Heart left ventricle (tissue), 7 donors: ENCODE measurements around the genes CACNG6, VSTM1, MBOAT7, LAIR1 and KIR2DL4.

GRCh38 chr19:53942031-53942931 is 20.5 kb upstream of the CACNG8 start:
- PRO-cap, 6 experiments: no peak in any of the 6 experiments
- RAMPAGE, long total RNA, 2 experiments: no peak in any of the 2 experiments
- RRBS: 8% methylated on average over 29 of the region's 61 CpGs

DNA sequence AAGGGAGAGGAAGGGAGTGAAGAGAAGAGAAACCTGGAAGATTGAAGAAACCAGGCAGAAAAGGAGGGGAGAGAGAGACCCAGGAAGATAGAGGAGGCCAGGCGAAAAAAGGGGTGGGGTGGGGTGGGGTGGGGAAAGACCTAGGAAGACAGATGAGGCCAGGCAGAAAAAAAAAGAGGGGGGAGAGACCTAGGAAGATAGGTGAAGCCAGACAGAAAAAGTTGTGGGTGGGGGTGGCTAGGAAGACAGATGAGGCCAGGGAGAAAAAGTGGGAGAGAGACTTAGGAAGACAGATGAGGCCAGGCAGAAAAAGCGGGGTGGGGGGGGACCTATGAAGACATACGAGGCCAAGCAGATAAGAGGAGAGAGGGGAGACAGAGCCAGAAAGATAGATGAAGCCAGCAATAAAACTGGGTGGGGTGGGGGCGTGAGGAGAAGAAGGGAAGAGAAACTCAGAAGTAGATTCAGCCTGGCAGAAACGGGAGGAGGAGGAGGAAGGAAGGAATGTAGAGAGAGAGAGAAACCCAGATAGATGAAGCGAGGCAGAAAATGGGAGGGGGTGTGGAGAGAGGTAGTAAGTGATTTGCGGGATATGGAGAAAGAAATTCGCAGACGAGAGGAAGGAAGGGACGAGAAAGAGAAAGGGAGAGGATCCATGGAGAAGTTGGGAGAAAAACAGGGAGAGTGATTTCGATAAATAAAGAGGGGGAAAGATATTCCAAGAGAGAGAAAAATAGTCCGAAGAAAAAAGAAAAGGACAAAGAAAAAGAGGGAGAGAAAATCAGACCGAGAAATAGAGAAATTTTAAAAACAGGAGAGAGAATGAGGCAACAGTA is 12.3 kb upstream of the CACNG6 start:
- PRO-cap, 6 experiments: no peak in any of the 6 experiments
- RAMPAGE, long total RNA, 2 experiments: no peak in any of the 2 experiments
- RRBS: no CpG with 5 or more reads among the region's 13 CpGs

DNA sequence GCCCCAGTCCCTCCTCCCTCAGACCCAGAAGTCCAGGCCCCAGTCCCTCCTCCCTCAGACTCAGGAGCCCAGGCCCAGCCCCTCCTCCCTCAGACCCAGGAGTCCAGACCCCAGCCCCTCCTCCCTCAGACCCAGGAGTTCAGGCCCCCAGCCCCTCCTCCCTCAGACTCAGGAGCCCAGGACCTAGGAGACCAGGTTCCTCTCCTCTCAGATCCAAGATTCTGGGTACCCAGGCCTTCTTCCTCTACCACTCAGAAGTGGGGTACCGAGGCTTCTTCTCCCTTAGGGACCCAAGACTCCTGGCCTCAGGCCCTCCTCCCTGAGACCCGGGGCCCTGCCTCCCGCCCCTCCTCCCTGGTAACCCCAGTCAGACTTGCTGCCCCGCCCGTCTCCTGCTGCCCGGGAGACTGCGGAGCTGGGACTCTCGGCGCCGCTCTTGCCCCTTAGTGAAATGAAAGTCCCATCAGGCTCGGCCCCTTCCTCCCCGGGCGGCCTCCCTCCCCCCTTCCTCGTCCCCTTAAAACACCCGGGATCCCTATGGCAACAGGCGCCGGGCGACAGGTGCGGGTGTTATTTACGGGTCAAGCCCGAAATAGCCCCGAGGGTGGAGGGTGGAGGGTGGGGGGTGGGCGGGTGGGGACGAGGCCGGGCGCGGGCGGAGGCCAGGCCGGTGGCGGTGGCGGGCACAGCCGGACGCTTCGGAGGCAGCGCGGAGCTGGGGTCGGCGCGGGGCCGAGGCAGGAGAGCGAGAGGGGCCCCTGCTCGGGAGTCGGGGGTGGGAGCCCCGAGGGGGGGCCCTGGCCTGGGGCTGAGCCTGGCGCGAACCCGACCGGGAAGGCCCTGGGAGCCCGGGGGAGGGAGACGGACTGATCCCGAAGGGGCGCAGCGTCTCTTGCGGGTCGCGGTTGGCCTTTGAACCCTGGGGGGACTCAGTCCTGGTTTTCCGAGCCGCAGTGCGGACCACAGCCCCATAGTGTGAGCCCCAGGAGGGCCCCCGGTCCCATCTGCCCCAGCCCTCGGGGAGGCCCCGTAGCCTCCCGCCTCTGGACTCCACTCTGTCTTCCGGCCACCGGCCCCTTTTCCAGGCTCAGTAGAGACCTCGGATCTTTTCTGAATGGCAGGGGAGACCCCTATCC is at the start of gene CACNG6:
Gene CACNG6 (plus strand): TSS at position 665 of the 1,136 bp plus-strand sequence.
- PRO-cap, 6 experiments: peak in 1 of 6 experiments; most common plus-strand start position 402 of the sequence (in 1)
- RAMPAGE, long total RNA, 2 experiments: no peak in any of the 2 experiments
- RRBS: 8% methylated on average over 22 of the region's 66 CpGs

DNA sequence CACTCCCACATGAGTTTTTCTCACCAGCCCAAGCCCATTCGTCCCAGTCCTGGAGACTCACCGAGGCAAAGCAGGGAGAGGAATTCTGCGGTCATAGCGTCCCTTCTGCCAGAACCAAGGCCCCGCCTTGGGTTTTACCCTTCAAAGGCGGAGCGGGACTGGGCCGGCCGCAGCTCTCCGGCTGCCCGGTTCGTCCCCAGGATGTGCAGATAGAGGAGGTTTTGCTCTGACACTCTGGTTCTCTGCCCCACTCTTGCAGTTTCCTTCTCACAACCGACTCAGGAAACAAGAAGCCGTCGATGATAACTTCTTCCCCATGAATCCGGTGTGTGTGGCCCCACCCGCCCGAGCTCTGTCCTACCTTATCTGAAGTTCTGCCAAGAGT is at the start of gene VSTM1:
Gene VSTM1 (minus strand): TSS at position 215 of the 385 bp plus-strand sequence.
- PRO-cap, 6 experiments: no peak in any of the 6 experiments
- RAMPAGE, long total RNA, 2 experiments: no peak in any of the 2 experiments
- RRBS: 45% methylated on average over 7 of the region's 18 CpGs

DNA sequence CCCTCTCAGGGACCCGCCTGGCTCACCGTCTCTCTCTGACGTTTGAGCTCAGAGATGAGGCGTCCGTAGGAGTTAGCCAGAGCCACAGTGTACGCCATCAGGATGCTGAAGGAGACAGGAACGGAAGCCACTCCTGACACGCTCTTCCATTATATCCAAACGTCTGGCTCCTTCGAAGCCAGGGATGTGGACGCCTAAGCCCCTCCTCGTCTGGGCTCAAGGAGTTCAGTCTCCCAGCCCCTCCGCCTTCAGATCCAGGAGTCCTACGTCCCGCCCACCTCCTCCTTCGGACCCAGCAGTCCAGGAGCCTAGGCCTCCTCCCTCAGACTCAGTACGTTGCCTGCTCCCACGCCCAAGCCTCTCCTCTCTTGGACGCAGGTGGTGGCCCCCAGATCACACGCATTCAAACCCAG is 926 bp upstream of the LENG1 start:
- PRO-cap, 6 experiments: no peak in any of the 6 experiments
- RAMPAGE, long total RNA, 2 experiments: no peak in any of the 2 experiments
- RRBS: no CpG with 5 or more reads among the region's 20 CpGs

DNA sequence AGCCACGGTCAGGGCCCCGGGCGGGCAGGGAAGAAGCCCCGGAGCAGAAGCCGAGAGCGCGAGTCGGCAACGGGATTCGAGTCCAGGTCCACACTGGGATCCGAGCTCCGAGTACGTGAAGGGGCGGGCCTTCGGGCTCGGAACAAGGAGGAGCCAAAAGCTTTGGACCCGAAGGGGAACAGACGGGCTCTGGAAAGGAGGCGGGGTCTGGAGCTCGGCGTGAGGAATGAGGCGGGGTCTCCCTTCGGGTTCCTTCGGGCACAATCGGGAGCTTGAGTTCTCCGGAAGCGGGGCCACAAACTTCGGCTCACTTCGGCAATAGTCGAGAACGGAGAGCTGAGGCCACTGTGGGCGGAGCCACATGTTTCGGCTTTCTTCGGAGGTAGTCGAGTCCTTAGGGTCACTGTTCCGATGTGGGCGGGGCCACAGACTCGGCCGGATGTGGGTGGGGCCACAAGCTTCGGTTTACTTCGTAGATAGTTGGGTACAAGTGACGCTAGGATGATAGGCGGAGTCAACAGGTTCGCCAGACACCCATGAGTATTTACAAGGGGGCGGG is at the start of gene MBOAT7:
Gene MBOAT7 (minus strand): TSS at position 95 of the 559 bp plus-strand sequence.
- PRO-cap, 6 experiments: peak in 5 of 6 experiments; most common plus-strand start position 206 of the sequence (in 2); most common minus-strand start position 102 of the sequence (in 2)
- RAMPAGE, long total RNA, 2 experiments: no peak in any of the 2 experiments
- RRBS: under 1% methylated on average over 12 of the region's 45 CpGs

- PRO-cap, 6 experiments: no peak in any of the 6 experiments
- RAMPAGE, long total RNA, 2 experiments: no peak in any of the 2 experiments
- RRBS: no CpG with 5 or more reads among the region's 12 CpGs
Observed at GRCh38 chr19:54204405-54205422, 4.1 kb downstream of the RPS9 start.

GRCh38 chr19:54364553-54365325 is at the start of gene LAIR1:
Gene LAIR1 (minus strand): TSS chr19:54364931.
- PRO-cap, 6 experiments: peak in 3 of 6 experiments; most common minus-strand start chr19:54364983 (in 2)
- RAMPAGE, long total RNA, 2 experiments: start-site peak on the minus strand in 1 of 2 experiments, at chr19:54364887-54364949 at its widest, 16 reads per replicate
- RRBS: no CpG with 5 or more reads among the region's 18 CpGs

- PRO-cap, 6 experiments: no peak in any of the 6 experiments
- RAMPAGE, long total RNA, 2 experiments: no peak in any of the 2 experiments
- RRBS: no CpG with 5 or more reads among the region's 16 CpGs
Observed at GRCh38 chr19:54434755-54435322, 14.2 kb upstream of the LENG8 start.

GRCh38 chr19:54464612-54465564 is 1.3 kb upstream of the LENG9 start:
- PRO-cap, 6 experiments: peak in 6 of 6 experiments; most common plus-strand start chr19:54464819 (in 2); most common minus-strand start chr19:54464772 (in 3)
- RAMPAGE, long total RNA, 2 experiments: no peak in any of the 2 experiments
- RRBS: 16% methylated on average over 42 of the region's 108 CpGs

- PRO-cap, 6 experiments: no peak in any of the 6 experiments
- RAMPAGE, long total RNA, 2 experiments: no peak in any of the 2 experiments
- RRBS: no CpG with 5 or more reads among the region's 4 CpGs
Observed at GRCh38 chr19:54497881-54498079, 4.9 kb upstream of the LAIR2 start.

DNA sequence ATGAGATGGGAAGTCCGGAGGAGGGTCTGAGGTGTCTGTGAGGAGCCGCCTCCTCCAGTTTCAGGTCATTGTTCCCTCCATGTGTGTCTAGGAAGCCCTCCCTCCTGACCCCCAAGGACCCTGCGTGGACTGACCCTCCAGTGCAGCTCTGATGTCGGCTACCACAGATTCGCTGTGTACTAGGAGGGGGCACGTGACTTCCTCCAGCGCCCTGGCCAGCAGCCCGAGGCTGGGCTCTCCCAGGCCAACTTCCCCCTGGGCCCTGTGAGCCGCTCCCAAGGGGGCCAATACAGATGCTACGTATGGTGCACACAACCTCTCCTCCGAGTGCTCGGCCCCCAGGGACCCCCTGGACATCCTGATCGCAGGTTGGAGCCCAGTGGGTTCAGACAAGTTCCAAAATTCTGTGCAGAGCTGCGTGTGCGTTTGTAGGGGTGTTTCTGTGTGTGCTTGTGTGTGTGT is 21.7 kb upstream of the LILRA2 start:
- PRO-cap, 6 experiments: no peak in any of the 6 experiments
- RAMPAGE, long total RNA, 2 experiments: no peak in any of the 2 experiments
- RRBS: no CpG with 5 or more reads among the region's 15 CpGs

- PRO-cap, 6 experiments: no peak in any of the 6 experiments
- RAMPAGE, long total RNA, 2 experiments: no peak in any of the 2 experiments
- RRBS: no CpG with 5 or more reads among the region's 4 CpGs
Observed at GRCh38 chr19:54662085-54662488, 698 bp upstream of the LILRB4 start.

DNA sequence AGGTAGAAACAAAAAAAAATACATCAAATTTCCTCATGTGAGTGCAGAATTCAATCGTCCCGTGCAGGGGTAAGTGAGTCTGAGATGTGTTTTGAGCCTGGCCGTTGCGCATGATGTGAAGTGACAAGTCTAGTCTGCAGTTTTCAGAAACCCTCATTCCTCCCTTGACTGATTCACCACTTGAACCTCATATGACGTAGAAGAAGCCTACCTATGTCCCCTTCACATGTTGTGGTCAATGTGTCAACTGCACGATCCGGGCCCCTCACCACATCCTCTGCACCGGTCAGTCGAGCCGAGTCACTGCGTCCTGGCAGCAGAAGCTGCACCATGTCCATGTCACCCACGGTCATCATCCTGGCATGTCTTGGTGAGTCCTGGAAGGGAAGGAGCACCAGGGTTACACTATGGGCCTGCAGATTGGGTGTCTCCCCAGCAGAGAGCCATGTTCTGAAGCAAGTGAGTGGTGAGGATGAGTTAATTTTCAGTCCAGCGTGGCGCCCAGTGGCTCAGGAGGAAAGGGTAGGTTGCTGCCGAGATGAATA is at the start of gene KIR2DL4:
Gene KIR2DL4 (plus strand): TSS at position 289 of the 545 bp plus-strand sequence.
- PRO-cap, 6 experiments: no peak in any of the 6 experiments
- RAMPAGE, long total RNA, 2 experiments: no peak in any of the 2 experiments
- RRBS: no CpG with 5 or more reads among the region's 15 CpGs

- PRO-cap, 6 experiments: no peak in any of the 6 experiments
- RAMPAGE, long total RNA, 2 experiments: no peak in any of the 2 experiments
- RRBS: no CpG with 5 or more reads among the region's 14 CpGs
Observed at GRCh38 chr19:54893292-54893921, 12.5 kb upstream of the NCR1 start.

DNA sequence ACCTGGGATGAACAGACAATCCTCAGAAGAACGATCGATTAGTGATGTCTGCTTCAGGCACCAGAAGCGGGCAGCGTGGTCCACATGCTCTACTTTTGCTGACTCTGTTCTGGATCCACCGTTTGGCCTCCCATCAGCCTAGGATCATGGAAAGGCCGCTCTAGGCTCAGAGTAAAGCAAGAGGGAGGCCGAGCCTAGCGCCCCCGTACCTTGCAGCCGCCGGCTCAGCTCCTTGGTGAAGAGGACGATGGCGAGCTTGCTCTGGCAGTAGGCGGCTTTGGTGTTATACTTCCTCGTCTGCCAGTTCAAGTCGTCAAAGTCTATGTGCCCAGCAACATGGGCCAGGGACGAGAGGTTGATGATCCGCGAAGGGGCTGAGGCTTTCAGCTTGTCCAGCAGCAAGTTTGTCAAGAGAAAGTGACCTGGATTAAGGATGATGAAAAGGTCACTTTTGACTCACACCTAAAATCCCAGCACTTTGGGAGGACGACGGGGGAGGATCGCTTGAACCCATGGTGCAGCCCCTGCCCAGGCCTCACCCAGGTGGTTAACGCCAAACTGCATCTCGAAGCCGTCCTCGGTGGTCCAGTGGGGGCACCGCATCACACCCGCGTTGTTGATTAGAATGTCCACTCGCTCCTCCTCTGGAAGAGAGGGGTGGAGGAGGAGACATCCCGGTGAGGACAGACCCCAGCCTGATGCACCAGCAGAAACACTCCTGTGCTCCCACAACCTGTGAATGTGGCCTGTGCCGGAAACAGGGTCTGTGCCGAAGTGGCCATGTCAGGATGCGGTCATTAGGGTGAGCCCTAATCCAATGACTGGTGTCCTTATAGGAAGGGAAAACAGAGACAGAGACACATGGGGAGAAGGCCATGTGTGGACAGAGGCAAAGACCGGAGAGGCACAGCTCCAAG is 10.3 kb upstream of the GP6 start:
- PRO-cap, 6 experiments: no peak in any of the 6 experiments
- RAMPAGE, long total RNA, 2 experiments: no peak in any of the 2 experiments
- RRBS: 94% methylated on average over 2 of the region's 35 CpGs

GRCh38 chr19:55086594-55087404 is 11.1 kb downstream of the EPS8L1 start:
- PRO-cap, 6 experiments: peak in 6 of 6 experiments; most common plus-strand start chr19:55087301 (in 4); most common minus-strand start chr19:55087079 (in 6)
- RAMPAGE, long total RNA, 2 experiments: start-site peak on the plus strand in 2 of 2 experiments, at chr19:55087250-55087291 at its widest, 5 to 15 reads per replicate
- RRBS: 3% methylated on average over 39 of the region's 73 CpGs

DNA sequence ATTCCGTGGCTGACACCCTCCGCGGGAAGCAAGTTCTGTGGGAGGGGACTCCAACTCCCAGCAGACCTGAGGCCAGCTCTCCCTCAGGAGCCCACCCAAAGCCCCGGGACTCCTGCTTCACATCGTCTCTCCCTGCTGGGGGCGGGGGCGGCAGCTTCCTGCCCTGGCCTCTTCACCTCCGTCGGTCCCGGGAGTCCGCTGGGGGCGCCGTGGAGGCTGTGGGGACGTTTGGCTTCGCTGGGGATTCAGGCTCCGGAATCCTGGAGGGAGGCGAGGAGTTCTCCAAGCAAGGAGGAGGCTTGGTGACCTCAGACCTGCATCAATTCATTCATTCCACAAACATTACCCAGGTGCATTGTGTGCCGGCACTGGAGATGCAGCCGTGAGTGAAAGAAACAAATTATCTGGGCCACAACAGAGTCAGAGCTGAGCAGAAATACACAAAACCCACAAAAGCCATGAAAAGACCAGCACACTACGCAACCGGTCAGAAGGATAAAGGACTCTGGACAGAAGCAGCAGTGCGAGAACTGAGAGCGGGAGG is 18.9 kb downstream of the EPS8L1 start:
- PRO-cap, 6 experiments: no peak in any of the 6 experiments
- RAMPAGE, long total RNA, 2 experiments: no peak in any of the 2 experiments
- RRBS: 66% methylated on average over 16 of the region's 23 CpGs

DNA sequence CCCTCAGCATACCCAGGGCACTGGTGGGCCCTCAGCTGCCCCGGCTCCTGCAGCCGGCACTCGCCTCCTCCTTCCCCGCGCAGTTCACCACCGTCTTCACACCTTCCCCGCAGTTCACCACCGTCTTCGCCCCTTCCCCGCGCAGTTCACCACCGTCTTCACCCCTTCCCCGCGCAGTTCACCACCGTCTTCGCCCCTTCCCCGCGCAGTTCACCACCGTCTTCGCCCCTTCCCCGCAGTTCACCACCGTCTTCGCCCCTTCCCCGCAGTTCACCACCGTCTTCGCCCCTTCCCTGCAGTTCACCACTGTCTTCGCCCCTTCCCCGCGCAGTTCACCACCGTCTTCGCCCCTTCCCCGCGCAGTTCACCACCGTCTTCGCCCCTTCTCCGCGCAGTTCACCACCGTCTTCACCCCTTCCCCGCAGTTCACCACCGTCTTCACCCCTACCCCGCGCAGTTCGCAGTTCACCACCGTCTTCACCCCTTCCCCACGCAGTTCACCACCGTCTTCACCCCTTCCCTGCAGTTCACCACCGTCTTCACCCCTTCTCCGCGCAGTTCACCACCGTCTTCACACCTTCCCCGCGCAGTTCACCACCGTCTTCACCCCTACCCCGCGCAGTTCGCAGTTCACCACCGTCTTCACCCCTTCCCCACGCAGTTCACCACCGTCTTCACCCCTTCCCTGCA is 20.6 kb downstream of the PPP1R12C start:
- PRO-cap, 6 experiments: no peak in any of the 6 experiments
- RAMPAGE, long total RNA, 2 experiments: no peak in any of the 2 experiments
- RRBS: no CpG with 5 or more reads among the region's 59 CpGs

GRCh38 chr19:55097337-55098140 is 19.9 kb downstream of the PPP1R12C start:
- PRO-cap, 6 experiments: peak in 1 of 6 experiments; most common minus-strand start chr19:55097747 (in 1)
- RAMPAGE, long total RNA, 2 experiments: no peak in any of the 2 experiments
- RRBS: no CpG with 5 or more reads among the region's 43 CpGs